ENCODE measurements around a stretch of chr4.

GRCh38 chr4:186684559-186685388, 38.9 kb downstream of the FAT1 start:
- PRO-cap = unidirectional peak, plus-strand start at chr4:186684918
- RAMPAGE, long total RNA, 4 experiments = no peak in any of the 4 experiments

DNA sequence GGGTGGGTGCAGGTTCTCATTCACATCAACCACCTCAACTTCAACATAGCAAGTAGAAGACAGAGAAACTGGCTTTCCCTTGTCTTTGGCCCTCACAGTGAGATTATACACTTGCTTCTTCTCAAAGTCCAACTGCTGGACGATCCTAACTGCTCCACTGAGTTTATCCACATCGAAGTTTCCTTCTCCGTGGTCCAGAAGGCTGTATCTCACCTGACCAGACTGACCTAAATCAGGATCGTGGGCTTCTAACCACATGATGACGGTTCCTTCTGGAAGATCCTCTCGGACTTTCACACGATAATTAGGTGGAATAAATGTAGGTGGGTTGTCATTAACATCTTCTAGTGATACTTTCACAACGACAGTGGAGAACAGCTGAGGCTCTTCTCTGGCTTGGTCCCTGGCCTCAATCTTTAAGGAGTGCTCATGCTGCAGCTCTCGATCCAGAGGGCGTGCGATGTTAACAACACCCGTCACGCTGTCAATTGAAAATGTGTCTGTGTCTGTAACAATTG, 16.9 kb downstream of the FAT1 start:
- PRO-cap = no peak
- RAMPAGE, long total RNA, 4 experiments = no peak in any of the 4 experiments

- PRO-cap = no peak
- RAMPAGE, long total RNA, 4 experiments = no peak in any of the 4 experiments
These were observed 213.0 kb upstream of the FAT1 start for GRCh38 chr4:186936402-186937394.

DNA sequence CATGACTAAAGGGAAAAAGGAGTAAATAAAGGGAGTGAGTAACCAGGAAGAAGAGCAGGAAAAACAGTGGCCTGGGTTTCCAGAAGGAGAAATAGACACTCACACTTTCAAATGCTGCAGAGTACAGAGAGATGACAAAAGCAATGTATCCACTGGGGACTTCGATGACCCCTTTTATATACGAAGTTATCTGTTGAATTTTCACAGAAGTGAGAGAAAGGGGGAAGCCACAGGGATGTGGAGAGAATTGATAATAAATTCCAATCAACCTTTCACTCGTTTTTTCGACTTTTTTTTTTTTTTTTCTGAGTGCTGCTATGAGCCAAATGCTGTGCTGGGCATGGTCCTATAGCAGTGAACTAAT, 817.5 kb downstream of the TRIML1 start:
- PRO-cap = unidirectional peak, plus-strand start at position 104 of the sequence
- RAMPAGE, long total RNA, 4 experiments = no peak in any of the 4 experiments

GRCh38 chr4:189810735-189811268, 129.9 kb upstream of the FRG1 start:
- PRO-cap = no peak
- RAMPAGE, long total RNA, 4 experiments = no peak in any of the 4 experiments

DNA sequence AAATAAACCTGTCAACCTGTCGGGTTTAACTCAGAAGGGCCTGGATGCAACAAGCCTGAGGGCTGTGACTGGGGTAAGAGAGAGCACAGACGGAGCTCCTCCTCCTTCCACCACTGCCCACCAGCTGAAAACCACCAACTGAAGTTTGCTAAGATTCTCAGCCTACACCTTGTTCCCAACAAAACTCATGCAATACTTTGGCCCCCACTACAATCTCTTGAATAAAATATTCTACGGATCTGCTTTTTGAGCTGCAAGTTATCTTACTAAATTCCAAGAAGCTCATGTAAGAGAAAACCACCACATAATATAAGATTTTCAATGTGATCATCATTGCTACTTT, 25.4 kb upstream of the FRG1 start:
- PRO-cap = no peak
- RAMPAGE, long total RNA, 4 experiments = no peak in any of the 4 experiments

- PRO-cap = no peak
- RAMPAGE, long total RNA, 4 experiments = no peak in any of the 4 experiments
These were observed 5.9 kb downstream of the FRG2 start for GRCh38 chr4:190021022-190021677.

Data from esophagus muscularis mucosa (tissue), 4 donors.